ENCODE results near the gene SPHK2.

DNA sequence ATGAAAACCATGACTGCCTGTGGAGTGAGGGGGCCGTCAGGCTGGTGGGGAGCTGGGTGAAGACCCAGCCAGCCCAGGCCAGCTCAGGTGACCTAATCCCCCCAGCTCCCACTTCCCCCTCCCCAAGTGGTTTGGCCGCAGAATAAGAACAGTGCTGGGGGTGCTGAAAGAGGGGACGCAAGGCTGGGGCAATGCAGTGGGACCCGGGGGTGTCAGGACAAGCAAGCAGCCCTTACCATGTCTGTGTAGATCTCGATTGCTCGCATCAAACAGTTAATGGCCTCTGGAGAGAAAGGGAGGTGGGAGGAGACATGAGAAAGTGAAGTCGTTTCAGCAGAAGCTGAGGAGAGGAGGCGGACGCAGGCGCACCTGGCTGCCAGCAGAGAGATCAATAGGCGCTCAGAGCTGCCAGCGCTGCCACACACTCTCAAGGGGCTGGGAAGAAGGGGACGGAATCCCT lies 11.3 kb upstream of the KPTN start:
- RRBS = no CpG with 5 or more reads among the region's 13 CpGs

DNA sequence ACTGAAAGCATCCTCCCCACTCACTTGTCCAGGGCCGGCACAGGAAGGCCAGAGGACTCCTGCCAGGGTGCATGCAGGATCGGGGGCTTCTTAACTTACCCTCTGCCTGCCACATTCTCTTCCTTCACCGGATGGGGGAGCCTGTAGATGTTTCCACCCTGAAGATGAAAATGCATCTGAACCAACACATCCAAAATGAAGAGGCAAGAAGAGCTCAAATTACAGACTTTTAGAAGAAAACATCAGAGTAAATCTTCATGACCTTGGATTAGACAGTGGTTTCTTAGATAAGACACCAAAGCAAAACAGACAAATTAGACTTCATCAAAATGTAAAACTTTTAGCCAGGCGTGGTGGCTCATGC lies 25.9 kb upstream of the NAPA start:
- RRBS = 13% methylated on average over 2 of the region's 4 CpGs

- RRBS = 1% methylated on average over 47 of the region's 96 CpGs
Measured at GRCh38 chr19:47607850-47608793, 812 bp upstream of the BICRA start.

DNA sequence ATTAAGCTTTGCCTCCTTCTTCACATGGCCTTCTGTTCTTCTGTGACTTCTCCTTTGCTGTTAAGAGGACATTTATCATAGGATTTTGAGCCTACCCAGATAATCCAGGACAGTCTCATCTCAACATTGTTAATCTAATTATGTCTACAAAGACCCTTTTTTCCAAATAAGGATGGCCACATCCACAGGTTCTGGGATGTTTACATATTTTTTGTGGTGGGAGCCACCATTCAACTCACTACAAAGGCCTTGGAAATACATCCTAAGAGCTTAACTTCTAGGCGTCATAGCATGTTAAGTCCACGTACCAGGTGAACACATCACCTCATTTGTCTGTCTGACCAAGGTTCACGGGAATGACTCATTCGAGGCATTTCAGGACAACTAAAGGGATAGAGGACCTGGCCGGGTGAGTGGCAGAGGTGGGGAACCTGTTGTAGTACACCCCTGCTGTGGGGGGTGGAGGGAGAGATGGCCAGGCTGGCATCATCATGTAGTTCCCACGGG lies 51.4 kb downstream of the BICRA start:
- RRBS = no CpG with 5 or more reads among the region's 6 CpGs

DNA sequence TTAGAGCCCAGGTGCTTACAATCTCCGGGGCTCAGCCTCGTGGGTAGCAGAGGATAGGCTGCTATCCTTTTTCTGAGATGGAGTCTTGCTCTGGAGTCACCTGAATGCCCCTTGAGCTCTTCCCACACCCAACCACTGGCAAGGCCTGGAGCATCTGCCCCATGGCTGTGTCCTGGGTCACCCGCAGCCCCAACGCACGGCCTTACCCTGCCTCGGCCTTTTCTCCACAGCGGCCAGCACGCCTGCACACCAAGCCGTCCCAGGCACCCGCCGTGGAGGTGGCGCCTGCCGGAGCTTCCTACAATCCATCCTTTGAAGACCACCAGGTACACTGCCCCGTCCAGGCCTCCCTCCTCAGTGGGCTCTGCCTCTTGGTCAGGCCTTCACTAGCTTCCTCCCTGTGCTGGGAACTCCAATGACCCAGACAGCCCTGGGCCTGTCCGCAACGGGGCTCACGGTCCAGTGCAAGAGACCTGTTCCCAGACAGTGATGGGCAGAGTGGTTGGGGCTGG lies 7.0 kb downstream of the NOP53 start:
- RRBS = no CpG with 5 or more reads among the region's 17 CpGs

DNA sequence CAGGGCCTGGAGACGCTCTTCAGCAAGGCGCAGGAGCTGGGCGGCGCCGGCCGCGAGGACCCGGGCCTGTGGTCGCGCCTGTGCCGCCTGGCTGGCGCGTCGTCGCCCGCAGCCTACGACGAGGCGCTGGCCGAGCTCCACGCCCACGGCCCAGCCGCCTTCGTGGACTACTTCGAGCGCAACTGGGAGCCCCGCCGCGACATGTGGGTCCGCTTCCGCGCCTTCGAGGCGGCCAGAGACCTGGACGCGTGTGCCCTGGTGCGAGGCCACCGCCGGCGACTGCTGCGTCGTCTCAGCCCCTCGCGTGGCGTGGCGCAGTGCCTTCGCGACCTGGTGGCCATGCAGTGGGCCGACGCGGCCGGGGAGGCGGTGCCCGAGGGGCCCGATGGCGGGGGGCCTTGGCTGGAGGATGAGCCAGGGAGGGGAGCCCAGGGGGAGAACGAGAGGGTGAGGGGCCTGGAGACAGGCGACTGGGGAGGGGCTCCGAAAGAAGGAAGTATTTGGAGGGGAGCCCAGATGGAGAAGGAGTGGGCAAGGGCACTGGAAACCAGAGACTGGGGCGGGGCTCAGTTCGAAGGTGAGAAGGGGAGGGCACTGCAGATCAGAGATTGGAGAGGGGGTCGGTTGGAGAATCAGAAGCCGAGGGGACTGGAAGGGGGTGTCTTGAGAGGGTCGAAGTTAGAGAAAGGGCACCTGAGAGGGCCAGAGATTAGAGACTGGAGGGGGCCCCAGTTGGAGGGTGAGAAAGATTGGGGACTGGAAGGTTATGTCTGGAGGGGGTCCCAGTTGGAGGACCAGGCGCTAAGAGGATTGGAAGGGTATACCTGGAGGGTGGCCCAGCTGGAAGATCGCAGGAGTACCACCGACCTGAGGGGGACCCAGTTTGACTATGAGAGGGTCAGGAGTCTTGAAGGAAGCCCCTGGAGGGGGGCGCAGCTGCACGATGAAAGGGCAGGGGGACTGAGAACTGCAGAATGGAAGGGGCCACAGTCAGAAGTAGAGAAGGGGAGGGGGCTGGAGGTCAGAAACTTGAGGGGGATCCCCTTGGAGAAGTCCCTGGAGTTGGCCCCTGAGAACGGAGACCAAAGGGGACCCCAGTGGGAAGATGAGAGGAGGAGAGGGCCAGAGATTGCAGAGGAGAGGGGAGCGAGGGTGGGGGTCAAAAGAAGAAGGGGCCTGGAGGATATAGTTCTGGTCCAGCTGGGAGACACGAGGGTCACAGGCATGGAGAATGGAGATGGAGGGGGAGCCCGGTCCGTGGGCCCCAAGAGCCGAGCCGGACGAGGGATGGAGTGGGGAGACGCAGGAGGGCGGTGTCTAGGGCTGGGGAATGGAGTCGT lies 25.0 kb downstream of the ZSWIM9 start:
- RRBS = 92% methylated on average over 11 of the region's 80 CpGs

DNA sequence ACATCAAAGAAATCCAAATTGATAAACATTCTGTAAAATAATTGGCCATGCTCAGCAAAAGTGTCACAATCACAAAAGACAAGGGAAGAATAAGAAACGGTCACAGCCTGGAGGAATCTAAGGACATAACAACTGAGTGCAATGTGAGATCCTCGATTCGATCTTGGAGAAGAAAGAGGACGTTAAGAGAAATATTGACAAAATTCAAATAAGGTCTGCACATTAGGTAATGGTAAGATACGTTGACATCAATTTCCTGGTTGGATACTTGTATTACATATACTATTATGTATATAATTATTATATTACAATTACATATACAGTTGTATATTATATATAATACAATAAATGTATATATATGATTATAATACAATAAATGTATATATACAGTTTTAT lies 1.1 kb upstream of the CARD8 start:
- RRBS = no CpG with 5 or more reads among the region's 5 CpGs

- RRBS = no CpG with 5 or more reads among the region's 6 CpGs
Measured at GRCh38 chr19:48325735-48326405, 518 bp downstream of the EMP3 start.

- RRBS = 2% methylated on average over 5 of the region's 23 CpGs
Measured at GRCh38 chr19:48390218-48391085, 899 bp downstream of the KDELR1 start.

GRCh38 chr19:48399163-48399351 lies 5.6 kb downstream of the GRIN2D start:
- RRBS = 94% methylated on average over 2 of the region's 10 CpGs

- RRBS = 89% methylated on average over 3 of the region's 10 CpGs
Measured at GRCh38 chr19:48479298-48479843, 10.2 kb downstream of the CYTH2 start.

GRCh38 chr19:48510401-48511178 lies 1.0 kb downstream of the LMTK3 start:
- RRBS = 1% methylated on average over 3 of the region's 23 CpGs

DNA sequence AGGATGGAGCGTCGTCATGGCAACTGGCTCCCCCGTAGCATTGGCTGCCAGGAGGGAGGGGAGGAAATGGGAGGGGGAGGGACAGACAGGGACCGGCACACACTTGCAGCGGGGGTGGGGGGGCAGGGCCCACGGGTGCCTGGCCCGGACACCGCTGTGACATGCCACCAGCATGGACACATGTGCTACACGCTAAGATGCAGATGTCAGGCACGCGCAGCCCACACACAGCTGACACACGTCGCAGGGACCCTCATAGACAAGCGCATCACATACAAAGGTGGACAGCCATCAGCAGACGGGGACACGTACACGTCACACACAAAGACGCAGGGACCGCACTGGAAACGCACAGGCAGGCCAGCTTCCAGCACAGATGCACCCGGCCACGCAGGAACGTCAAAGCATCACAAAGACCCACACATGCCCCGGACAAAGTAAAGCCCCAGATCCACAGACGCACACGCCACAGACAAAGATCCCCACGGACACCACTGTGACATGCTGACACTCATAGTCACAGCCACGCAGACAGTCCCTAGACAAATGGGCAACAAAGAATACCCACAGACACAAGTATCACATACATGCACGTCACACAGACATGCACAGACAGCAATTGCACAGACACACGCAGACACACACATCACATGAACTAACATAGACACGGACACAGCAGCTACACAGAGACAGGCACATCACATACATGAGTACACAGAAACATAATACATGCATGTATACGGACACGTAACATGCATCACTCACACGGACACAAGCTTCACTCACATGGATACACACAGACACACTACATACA lies 514 bp upstream of the LMTK3 start:
- RRBS = 7% methylated on average over 4 of the region's 34 CpGs

DNA sequence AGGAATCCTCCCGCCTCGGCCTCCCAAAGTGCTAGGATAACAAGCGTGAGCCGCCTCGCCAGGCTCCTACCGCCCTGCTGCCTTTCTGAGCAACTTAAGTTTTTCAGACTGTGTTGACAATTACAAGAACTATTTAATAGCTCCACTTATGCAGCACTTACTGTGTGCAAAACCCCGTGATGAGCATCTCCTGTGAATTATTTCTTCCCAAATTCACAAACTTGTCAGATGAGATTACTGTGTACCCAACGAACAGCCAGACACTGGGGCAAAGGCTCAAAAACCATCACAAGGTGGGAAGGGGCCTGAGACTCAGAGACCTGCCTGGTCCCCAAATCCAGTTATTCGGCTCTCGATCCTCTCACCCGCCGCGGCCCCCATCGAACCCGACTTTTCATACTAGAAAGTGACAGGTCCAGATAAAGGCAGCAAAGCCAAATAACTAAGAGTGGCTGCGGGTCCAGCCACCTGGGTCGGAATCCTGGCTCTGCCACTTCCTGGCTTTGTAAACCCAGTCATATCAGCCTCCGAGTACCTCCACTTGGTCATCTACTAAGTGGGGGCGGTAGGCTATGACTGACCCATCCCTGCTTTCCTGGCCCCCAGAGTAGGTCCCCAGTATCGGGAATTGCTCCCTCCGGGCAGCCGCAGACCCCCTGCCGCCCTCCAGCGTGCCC lies 441 bp downstream of the RPL18 start:
- RRBS = no CpG with 5 or more reads among the region's 24 CpGs

DNA sequence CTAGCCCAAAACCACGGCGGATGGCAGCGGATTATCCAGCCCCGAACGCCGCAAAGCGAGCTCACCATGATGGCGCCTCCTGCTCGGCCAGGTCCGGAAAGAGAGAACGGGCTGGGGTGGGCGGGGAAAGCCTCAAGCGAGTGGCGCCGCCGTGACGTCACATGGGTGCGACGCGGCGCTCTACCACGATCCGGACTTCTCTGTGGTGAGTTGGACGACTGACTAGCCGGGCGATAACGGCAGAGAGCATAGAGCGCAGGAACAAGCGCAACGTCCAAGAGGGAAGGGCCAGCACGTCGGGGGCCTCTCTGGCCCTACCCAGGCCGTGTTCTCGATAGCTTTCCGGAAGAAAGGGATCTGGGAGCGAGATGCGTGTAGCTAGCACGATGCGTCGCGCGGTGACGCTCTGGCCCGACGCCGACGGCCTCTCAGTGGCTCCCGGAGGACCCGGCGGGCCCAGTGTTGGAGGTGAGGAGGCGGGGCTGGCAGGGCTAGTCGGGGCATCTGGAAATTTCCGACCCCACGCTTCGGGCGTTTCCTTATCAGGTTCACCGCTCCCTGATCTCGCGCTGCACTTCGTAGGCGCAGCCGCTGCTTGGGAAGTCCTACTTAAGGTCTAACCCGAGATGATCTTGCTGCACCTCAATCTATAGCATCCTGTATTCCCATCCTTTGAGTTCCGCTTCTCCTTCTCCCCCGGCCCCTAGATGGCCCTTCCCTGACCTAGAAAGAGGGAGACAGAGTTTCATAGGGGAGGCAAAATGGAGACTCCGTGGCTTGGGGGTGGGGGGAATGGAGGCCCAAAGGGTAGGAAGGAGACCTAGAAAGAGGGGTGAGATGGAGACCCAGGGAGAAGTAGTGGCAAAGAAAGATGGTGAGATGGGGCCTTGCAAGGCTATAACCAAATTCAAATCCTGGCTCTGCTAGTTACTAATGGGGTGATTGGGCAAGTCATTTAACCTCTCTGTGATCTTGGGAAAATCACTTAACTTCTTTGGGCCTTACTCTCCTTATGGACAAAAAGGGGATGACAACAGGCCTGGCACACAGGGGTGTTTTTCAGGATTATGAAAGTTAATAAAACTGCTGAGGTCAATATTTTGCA lies at the start of gene SPHK2:
Gene SPHK2 (plus strand): TSS at position 431 of the 1,105 bp plus-strand sequence.
- RRBS = 1% methylated on average over 23 of the region's 66 CpGs

GRCh38 chr19:48649701-48649911 lies 3.6 kb upstream of the CA11 start:
- RRBS = no CpG with 5 or more reads among the region's 5 CpGs

GRCh38 chr19:48660645-48661422 lies 12.0 kb downstream of the NTN5 start:
- RRBS = no CpG with 5 or more reads among the region's 17 CpGs

DNA sequence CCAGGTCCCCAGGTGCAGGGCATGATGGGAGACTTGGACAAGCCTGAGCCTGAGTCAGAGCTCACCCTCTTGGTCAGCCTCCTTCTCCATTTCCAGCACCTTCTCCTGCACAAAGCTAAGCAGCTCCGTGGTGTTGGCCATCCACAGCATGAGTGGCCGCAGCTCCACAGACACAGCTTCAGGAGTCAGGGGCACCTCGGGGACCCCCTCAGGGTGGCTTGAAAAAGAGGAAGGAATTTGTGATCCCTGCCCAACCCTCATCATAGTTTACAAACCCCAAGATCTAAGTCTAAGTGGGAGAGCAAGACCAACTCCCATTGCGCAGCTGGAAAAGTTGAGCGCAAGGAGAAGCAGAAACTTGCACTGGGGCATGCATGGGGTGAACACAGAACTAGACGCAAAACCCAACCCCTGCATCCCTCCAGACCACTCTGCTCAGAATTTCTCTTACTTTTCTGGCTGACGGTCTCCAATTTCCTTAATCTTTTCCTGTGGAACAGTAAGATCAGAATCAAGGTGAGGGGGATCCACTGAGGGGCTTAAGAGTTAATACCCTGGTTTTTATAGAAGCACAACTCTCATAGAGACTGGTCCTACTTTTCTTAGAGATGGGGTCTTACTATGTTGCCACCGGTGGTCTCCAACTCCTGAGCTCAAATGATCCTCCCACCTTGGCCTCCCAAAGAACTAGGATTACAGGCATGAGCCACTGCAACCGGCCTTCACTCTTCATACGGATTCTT lies 7.6 kb upstream of the MAMSTR start:
- RRBS = 38% methylated on average over 1 of the region's 10 CpGs

- RRBS = no CpG with 5 or more reads among the region's 12 CpGs
Measured at GRCh38 chr19:48818203-48818957, 7.6 kb upstream of the BCAT2 start.

All from T47D (cell line).